Metastatic Breast Carcinoma in the Ovary (tissue), 3 donors: ENCODE results near the gene MMD.

- PRO-cap, 3 experiments = no peak in any of the 3 experiments
Observed at GRCh38 chr17:55072847-55073281, 104.3 kb downstream of the STXBP4 start.

DNA sequence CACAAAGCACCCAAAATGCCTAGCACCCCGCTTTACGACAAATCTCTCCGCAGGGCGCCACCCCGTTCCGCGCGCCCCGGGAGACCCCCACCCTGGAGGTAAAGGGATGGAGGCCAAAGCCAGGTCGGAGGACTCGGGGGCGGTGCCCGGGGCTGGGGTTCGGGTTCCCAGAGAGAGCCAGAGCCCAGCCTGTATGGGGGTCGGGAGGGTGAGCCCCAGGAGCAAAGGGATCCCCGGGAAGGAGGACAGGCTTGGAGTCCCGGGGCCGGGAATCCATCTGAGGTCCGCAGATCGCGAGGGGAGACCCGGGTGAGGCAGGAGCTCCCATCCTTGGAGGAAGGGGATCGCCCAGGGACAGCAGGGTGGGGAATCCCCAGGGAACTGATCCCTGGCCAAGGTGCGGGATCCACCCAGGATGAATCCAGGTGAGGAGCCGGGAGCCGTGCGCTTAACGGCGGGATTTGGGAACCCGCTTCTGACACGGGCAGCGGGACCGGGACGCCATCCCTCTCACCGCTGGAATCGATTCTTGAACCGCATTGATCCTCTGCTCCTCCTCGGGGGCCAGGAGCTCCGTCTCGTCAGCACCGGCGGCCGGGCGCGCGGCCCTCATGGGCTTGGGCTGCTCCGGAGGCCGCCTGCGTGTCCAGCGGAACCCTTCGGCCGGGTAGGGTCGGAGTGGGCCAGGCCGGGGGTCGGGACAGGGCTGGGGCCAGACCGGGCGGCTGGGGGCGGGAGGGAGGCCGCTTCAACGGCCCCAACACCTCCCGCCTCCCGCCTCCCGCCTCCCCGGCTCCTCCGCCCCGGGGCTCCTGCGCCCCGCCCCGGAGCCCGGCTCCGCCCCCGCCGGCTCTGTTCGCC lies at the start of gene MMD:
Gene MMD (minus strand): TSS at position 680 of the 861 bp plus-strand sequence.
- PRO-cap, 3 experiments = peak in 3 of 3 experiments; most common plus-strand start position 413 of the sequence (in 2); most common minus-strand start position 776 of the sequence (in 3)

DNA sequence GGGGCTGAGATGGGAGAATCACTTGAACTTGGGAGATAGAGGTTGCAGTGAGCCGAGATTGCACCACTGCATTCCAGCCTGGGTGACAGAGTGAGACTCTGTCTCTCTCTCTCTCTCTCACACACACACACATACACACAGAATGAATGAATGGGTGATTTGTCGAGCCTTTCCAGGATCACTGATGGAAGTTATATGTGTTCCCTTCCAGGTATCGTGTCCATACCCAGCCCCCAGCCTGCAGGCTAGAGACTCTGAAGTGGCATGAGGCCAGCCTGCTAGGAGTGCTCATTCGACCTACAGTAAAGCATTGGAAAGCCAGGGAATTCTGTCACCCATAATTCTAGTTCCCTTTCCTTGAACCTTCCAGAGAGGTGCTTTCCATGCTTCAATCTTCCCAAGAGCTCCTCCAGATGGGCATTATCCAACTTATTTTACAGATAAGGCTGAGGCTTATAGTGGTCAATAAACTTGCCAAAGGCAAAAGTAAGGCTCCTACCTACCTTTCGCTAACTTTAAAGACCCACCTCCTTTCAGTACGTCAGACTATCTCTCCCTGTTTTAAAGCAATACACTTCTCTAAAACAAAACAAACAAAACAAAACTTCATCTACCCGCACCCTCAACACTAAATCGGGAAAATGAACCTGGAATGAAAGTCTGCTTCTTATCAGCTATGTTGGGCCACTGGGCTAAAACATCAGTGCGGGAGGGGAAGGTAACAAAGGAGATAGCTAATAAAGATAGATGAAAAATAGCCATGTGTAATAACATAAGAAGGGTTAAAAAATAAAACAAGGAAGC lies 1.4 kb upstream of the MMD start:
- PRO-cap, 3 experiments = peak in 1 of 3 experiments; most common minus-strand start position 517 of the sequence (in 1)

DNA sequence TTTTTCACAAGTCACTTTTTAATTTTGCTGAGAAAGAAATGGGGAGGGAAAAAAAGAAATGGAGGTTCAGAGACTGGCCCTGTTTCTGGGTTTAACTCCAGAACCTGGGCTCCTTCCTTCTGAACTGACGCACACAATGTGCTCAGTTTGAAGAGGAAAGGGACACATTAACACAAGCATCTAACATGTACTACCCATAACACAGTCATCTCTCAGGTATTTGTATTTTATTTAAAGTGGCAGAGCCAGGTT lies 5.2 kb upstream of the TMEM100 start:
- PRO-cap, 3 experiments = no peak in any of the 3 experiments

DNA sequence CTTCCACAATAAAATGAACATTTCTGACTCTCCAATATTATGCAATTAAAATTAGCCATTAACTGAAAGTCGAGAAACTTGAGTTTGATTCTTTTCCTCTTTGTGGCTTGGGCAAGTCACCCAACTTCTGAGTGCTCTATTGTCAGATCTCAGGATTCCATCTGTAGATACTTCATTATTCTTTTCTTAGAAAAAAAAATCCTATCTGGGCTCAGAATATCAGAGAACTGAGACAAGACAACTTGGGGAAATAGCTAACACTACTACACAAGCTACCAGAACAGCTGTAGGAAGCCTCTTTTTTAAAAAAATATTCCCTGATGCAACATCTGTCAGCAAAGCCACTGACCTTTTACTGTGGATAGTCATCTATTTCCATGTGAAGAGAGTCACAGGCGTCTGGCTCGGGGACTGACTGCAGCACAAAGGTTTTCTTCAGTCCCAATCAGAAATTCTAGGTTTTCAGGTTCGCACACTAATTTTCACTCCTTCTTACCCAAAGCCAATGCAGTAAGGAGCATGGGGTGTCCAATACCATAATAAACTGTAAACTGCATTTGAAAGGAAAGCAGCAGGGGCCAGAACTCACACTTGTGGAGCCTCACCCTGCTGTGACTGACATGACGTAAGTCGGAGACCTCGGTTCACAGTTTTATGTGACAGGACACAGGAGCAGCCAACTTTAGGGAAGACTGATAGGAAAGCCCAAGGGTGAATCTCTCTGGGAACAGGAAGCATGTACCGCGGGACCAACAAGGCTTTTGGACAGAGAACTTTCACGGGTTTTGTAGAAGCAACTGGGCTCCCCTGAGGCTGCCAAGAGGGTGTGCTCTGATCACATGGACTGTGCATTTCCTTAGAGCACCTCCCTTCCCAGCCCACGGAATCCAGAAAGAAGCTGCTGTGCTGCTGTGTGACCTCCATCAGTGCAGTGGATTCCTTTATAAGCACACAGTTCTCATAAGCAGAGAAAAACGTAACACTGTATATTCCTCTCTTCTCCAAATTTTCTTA lies 9.0 kb upstream of the TMEM100 start:
- PRO-cap, 3 experiments = peak in 1 of 3 experiments; most common plus-strand start position 392 of the sequence (in 1); most common minus-strand start position 763 of the sequence (in 1)

- PRO-cap, 3 experiments = no peak in any of the 3 experiments
Observed at GRCh38 chr17:56602382-56603022, 9.0 kb downstream of the NOG start.

DNA sequence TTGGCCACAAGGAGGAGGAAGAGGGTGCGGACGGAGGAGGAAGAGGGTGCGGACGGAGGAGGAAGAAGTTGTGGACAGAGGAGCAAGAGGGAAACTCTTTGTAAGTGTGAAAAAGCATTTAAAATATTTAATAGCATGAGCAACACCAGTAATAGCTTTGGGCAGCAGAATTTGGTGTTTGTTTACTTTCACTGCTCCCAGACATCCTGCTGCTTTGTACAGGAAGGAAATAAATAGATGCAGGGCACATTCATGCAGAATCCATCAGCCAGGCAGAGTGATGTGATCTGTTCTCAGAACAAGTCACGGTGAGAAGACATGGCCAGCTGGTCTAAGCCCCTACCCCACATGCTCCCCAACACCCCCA lies 82.4 kb downstream of the C17orf67 start:
- PRO-cap, 3 experiments = no peak in any of the 3 experiments

- PRO-cap, 3 experiments = no peak in any of the 3 experiments
Observed at GRCh38 chr17:56781721-56782285, 51.9 kb downstream of the C17orf67 start.

DNA sequence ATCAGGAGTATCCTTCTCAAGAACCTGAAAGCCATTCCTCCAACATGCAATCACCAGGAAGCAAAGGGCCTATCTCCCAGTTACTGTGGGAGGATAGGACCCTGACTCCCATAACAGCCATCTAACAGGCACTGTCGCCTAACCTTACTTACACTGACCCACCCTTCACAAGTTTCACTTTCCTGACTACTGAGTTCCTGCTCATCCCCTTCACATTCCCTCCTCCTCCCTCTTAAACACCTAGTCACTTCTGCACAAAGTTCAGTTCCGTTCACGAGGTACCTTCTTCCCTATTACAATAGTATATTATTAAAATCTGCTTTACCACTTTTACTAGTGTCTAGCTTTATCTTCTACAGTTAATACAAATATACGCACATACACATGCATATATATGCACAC lies 1.2 kb downstream of the C17orf67 start:
- PRO-cap, 3 experiments = no peak in any of the 3 experiments

GRCh38 chr17:56890691-56890946 lies 23.2 kb downstream of the TRIM25 start:
- PRO-cap, 3 experiments = no peak in any of the 3 experiments

DNA sequence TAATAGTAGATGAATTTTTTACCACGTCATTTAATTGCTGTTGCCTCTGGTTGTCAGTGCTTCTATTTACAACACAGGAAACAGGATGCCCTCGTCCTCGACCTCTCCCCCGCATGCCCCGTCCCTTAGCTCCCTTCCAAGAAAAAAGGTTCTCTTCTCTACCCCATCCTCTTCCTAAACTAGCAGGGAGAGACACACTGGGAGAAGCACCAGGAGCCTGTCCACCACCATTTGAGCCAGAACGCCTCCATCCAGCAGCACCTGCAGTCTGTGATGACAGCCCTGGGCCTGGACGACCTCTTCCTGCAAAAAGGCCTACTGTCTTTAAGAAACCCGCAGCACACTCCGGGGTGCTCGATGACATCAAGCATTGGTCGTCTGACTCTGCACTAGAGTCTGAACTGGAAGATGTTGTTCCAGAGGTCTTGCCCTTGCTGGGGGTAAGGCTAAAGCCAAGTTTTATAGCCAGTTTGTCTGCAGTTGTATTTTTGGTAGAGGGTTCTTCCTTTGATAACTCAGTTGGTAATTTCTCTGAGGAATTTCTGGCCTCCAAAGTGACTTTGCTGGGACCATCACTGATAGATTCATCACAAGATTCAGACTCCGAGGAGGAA lies 10.8 kb downstream of the COIL start:
- PRO-cap, 3 experiments = no peak in any of the 3 experiments

- PRO-cap, 3 experiments = peak in 1 of 3 experiments; most common plus-strand start chr17:57086422 (in 1); most common minus-strand start chr17:57086336 (in 1)
Observed at GRCh38 chr17:57086115-57086687, 1.2 kb downstream of the AKAP1 start.

DNA sequence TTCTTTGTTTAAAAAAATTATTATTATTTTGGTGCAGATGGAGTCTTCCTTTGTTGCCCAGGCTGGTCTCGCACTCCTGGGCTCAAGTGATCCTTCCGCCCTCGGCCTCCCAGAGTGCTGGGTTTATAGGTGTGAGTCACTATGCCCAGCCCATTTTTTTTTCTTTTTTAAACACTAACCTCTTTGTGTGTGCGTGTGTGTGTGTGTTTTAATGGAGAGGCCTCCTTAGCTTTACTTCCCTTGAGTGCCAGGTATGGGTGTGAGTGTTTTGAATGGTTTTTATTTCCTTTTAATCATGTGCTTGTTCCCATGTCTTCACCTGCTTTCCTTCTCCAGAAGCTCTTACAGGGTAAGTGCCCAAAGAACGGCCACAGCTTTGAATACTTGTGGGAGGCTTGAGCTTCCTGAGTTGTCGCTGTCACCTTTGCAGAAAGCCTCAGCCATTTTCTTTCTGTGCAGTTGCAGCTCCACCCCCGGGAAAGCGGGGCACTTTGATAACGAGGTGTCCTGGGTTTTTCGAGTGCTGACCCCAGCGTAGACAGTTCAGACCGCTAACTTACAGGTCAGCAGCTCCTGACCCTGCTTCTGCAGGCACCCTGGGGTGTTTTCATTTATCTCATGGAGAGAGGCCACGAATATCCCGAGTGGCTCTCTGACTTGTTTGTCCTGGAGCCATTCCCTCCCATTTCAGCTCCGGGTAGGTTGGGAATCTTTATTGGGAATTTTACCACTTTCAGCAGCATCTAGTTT lies 22.6 kb downstream of the AKAP1 start:
- PRO-cap, 3 experiments = peak in 2 of 3 experiments; most common plus-strand start position 194 of the sequence (in 1); most common minus-strand start position 97 of the sequence (in 1)

GRCh38 chr17:57108456-57108957 lies 23.5 kb downstream of the AKAP1 start:
- PRO-cap, 3 experiments = no peak in any of the 3 experiments

GRCh38 chr17:57117105-57117515 lies 32.1 kb downstream of the AKAP1 start:
- PRO-cap, 3 experiments = no peak in any of the 3 experiments

- PRO-cap, 3 experiments = no peak in any of the 3 experiments
Observed at GRCh38 chr17:57309053-57309793, 52.9 kb downstream of the MSI2 start.

GRCh38 chr17:57329556-57329948 lies 73.2 kb downstream of the MSI2 start:
- PRO-cap, 3 experiments = no peak in any of the 3 experiments

GRCh38 chr17:57406703-57407203 lies 150.4 kb downstream of the MSI2 start:
- PRO-cap, 3 experiments = no peak in any of the 3 experiments

- PRO-cap, 3 experiments = no peak in any of the 3 experiments
Observed at GRCh38 chr17:57434736-57435435, 178.6 kb downstream of the MSI2 start.

DNA sequence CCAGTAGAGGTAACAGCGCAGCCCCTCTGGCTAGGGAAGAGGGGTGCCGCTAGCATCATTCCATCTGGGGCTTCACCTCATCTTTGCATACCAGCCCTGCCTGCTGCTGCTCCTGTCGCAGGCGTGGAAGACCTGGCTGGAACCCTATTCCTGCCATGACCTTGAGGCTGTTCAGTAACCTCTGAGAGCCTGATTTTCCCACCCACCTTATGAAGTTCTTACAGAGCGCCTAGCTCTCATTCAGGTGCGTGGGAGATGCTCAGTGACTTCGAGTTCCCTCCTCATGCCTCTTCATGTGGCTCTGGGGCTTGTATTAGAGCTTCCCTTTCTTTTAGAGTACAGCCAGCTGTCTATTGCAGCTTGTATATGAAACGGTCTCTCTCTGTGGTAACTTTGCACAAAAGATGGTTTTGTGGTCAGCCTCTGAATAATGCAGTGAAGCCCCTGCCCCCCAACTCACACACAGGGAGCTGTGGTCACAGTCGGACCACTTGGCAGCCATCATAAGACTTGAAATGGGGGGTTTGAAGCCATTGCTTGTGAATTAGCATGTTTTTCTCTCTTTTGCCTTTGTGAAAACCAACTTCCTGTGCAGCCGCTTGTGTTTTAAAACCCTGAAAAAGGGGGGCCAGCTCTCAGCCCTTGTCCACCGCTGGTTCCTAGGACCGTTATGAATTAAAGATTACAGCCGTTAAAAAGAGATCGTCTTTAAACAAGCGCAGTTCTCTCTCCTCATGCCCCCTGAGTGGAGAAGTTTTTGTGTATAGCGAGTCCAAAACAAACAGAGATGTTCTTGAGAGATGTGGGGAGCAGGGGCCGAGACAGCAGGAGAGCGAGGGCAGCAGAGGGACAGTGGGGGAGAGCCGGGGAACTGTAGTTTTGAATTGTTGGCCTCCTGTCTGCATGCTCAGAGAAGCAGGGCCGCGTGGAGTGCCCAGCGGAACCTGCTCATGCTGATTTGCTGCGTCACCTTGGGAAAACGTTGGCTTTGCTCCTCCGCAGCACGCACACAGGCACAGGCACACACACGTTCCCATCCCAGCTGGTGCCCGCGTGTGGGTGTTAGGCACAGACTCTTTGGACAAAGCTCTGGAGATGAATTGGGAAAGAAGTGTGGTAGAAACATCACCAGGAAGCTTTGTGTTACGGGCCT lies 198.9 kb downstream of the MSI2 start:
- PRO-cap, 3 experiments = no peak in any of the 3 experiments